Metastatic Lung Carcinoma in the Adrenal Gland (tissue), 1 donor: ENCODE measurements around the gene INPP5A.

- PRO-cap = no peak
Observed at GRCh38 chr10:132438996-132439486, 42.0 kb downstream of the PWWP2B start.

DNA sequence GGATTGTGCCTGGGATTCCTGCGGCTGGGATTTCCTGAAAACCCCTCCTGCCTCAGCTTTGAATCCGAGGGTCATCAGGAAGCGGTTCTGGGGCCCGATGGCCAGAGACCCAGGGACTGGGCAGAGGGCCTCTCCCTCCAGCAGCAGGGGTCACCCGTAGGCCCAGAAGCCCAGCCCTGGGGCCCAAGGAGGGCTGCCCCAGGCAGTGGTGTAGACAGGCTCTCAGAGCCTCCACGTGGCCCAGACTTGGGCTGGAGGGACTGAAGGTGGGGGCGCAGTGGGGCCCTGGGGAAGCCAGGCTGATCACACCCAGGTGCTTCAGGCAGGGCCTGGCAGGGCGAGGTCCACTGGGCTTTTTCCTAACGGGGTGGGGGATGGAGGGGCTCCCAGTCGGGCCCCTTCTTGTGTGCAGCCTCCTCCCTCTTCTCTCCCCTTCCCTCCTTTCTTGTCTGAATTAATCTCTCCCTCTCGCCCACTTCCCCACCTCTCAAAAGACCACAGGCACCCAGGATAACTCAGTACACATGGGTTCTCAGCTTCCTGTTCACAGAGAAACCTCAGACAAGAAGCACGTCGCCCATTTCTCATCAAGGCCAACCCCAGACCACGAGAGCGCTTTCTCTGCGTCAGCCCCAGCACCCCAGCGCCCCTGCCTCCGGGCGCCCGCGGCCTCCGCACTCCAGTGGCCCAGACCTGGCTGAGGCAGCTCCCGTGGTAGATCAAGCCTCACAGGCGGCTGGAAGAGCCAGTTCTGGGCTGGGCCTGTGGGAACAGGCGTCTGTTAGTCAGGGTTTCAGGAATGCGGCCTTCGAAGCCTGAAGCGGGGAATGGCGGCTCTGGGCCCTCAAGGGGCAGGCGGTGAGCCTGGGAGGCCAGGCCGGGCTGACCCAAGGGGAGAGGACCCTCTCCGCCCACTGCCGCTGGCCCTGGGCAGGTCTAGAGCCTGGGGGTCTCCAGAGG lies 50.5 kb downstream of the PWWP2B start:
- PRO-cap = bidirectional peak, plus-strand start at position 791 of the sequence, minus-strand start at position 684 of the sequence

GRCh38 chr10:132461254-132462268 lies 64.6 kb downstream of the PWWP2B start:
- PRO-cap = no peak

GRCh38 chr10:132481942-132482506 lies 55.6 kb upstream of the INPP5A start:
- PRO-cap = no peak

GRCh38 chr10:132536694-132537673 lies 603 bp upstream of the INPP5A start:
- PRO-cap = unidirectional peak, minus-strand start at chr10:132537082; unidirectional peak, minus-strand start at chr10:132537170; unidirectional peak, minus-strand start at chr10:132537355

GRCh38 chr10:132537674-132537972 lies at the start of gene INPP5A:
TSS of gene INPP5A (plus strand) at chr10:132537787.
- PRO-cap = unidirectional peak, plus-strand start at chr10:132537802

GRCh38 chr10:132546504-132547671 lies 9.3 kb downstream of the INPP5A start:
- PRO-cap = no peak

GRCh38 chr10:132548180-132548969 lies 10.8 kb downstream of the INPP5A start:
- PRO-cap = no peak

DNA sequence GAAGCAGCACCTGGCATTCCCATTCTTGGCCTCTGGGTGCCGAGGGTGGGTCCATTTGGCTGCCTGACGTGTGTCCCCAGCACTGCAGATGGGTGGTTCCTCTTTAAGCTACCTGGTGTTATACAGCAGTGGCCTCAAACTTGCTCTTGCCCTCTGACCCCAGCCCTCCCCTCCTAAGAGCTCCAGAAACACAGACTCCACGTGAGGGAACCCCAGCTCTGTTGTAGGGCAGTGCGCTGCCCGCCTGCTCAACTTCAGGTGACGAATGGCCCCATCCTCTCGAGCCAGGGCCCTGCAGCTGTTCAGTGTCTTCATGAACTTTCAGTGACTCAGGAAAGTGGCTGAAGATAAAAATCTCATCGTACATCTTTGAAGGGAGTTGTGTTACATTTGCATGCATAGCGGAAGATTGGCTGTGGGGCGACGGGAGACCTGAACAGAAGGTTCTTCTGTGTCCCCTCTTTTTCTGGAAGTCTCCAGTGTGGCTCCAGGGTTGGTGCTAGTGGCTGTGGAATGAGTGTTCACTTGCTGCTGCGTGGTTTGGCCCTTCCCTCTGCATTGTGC lies 91.6 kb downstream of the INPP5A start:
- PRO-cap = no peak

DNA sequence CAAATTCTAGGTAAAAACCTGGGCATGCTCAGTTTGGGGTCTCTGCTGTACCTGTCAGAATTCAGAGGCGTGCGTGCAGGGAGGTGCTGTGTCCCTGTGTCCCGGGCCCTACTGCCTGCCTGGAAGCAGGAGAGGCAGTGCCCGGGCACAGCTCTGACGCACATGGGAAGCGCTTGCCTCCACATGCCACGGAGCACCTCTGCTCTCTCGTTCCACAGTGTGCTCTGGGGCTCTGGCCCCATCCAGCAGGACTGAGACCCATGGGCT lies 83.5 kb downstream of the NKX6-2 start:
- PRO-cap = no peak

DNA sequence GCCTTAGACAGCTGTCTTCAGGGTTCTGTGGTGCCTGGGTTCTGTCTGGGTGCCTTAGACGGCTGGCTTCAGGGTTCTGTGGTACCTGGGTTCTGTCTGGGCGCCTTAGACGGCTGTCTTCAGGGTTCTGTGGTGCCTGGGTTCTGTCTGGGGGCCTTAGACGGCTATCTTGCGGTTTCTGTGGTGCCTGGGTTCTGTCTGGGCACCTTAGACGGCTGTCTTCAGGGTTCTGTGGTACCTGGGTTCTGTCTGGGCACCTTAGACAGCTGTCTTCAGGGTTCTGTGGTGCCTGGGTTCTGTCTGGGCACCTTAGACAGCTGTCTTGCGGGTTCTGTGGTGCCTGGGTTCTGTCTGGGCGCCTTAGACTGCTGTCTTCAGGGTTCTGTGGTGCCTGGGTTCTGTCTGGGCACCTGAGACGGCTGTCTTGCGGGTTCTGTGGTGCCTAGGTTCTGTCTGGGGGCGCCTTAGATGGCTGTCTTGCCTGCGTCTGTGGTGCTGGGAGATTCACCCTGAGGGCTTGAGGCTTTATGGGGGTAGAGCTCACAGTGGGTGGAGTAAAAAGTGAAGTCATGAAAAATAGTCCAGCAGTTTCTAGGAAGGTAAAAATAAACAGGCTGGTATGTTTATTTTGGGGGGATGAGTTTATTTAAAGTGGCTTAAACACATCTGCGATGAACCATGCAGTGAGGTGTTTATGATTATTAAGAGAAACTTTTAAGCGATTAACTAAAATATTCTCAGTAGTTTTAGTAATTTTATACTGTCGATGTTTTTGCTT lies 64.4 kb downstream of the NKX6-2 start:
- PRO-cap = no peak

DNA sequence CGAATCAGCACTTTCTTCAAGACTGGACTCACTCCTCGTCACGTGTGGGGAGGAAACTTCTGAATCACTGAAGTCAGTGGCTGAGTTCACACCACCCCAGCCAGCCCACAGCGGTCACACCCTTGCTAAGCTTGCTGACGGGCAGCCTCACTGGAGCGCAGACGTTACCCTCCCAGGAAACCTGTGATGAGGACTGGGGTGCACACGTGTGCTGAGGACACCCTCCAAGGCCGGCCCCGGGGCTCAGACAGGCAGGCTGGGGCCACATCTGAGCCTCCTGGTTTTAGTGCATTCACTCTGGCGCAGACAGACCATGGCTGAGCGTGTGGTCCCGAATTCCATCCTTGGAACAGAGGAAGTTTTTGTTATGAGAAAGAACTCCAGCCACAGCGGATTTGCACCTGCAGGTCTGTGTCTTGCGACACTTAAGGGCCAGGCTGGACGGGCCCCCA lies 42.3 kb downstream of the NKX6-2 start:
- PRO-cap = no peak

- PRO-cap = no peak
Observed at GRCh38 chr10:132774121-132775064, 11.6 kb downstream of the NKX6-2 start.

GRCh38 chr10:133015263-133015468 lies 72.6 kb upstream of the ADGRA1 start:
- PRO-cap = no peak

- PRO-cap = bidirectional peak, plus-strand start at chr10:133262216, minus-strand start at chr10:133261959
Observed at GRCh38 chr10:133260796-133262051, 15.4 kb downstream of the ADAM8 start.

- PRO-cap = no peak
Observed at GRCh38 chr10:133348195-133348582, 1.0 kb downstream of the PRAP1 start.

GRCh38 chr10:133428904-133429332 lies 4.5 kb upstream of the SPRN start:
- PRO-cap = no peak

DNA sequence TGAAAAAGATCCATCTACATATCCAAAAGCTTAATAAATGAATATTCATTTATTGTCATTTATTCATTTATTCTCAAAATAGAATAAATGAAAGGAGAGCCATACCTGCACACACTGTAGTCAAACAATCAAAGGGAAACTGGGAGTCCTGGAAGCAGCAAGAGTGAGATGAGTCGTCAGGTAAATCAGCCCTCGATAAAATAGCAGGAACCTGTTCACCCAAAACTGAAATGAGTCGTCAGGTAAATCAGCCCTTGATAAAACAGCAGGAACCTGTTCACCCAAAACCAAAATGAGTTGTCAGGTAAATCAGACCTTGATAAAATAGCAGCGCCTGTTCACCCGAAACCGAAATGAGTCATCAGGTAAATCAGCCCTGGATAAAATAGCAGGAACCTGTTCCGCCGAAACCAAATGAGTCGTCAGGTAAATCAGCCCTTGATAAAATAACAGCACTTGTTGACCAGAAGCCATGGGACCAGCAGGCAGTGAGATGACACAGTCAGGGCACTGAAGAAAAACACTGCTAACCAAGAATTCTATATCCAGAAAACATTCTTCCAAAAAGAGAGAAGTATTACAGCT lies 3.6 kb upstream of the CYP2E1 start:
- PRO-cap = no peak